A172 (cell line): Measurements from ENCODE around the genes TRIM3, OR2AG1, PPFIBP2 and OVCH2.

- RAMPAGE, long total RNA, result no peak
These were observed at the start of gene TRIM3 for GRCh38 chr11:6473357-6474041. TRIM3 (minus strand) TSS chr11:6473941.

GRCh38 chr11:6606579-6607950 lies 3.5 kb downstream of the ILK start:
- RAMPAGE, long total RNA, result no peak

GRCh38 chr11:6608785-6609298 lies 3.2 kb downstream of the TAF10 start:
- RAMPAGE, long total RNA, result no peak

DNA sequence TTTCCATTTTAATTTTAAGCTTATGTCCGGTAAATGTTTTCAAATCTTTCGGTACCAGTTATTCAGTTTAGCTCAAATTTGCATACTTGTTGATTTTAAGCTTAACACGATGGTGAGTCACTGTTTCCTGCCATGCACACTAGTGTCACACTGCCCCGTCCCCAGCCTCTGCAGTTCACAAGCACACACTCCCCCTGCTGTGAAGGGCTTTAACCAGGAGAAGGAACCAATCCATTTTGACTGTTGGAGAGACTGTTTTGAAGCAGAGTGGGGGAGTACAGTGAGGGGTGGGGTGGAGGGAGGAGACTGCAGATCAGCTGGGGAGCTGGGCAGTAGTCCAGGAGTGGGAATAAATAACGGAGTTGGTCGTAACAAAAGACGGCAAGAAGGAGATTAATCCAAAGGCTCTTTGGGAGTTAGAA lies 1.1 kb downstream of the TPP1 start:
- RAMPAGE, long total RNA, result no peak

DNA sequence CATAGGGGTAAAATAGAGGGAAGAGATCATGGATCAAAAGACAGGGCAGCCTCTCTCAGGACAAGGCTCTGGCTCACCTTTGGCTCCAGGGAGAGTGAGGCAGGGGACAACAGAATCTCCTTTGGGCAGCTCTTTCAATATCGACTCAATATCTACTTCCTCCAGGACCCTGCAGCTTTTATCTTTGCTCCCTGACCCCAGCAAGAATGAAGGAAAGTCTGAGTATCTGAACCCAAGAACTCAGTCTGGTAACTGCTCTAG lies at the start of gene OR2AG1:
Gene OR2AG1 (plus strand): TSS at position 180 of the 261 bp plus-strand sequence.
- RAMPAGE, long total RNA, result no peak

- RAMPAGE, long total RNA, result no peak
These were observed 1.2 kb downstream of the OR6A2 start for GRCh38 chr11:6798288-6798591.

GRCh38 chr11:7251481-7251743 lies 292 bp upstream of the SYT9 start:
- RAMPAGE, long total RNA, result no peak

DNA sequence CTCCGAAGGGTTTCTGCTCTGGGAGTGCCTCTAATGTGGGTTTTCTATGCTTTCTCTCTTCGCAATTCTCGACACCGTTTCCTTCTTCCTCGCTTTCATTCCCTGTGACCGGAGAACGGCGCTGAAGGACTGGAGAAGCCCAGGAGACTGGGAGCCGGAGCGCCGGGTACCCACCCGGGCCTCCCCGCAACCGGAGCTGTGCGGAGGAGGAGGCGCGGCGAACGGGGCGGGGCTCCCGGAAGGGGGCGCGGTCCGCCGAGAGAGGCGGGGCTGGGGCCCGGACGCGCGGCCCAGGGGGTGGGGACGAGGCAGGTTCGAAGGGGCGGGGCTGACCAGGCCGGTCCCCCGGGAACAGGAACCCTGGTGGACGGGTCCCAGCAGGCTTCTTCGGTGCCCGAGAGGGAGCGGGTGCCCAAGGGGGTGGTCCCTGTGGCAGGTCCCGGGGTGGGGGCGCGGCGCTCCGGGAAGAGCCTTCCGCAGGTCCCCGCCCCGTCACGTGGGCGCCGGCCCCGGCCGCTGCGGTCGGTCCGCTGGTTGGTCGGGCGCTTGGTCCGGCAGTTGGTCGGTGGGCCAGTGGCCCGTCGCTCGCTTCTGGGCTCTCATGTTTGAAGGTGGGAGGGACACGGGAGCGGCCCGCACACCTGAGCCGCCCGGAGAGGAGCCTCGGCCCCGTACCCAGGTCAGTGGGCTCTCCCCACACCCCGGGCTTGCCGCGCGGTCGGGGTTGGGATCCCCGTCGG lies at the start of gene PPFIBP2:
Gene PPFIBP2 (plus strand): TSS at position 557 of the 740 bp plus-strand sequence.
- RAMPAGE, long total RNA, result no peak

GRCh38 chr11:7523229-7524239 lies 9.7 kb downstream of the PPFIBP2 start:
- RAMPAGE, long total RNA, result no peak

- RAMPAGE, long total RNA, result no peak
These were observed 24.8 kb downstream of the PPFIBP2 start for GRCh38 chr11:7538569-7539039.

DNA sequence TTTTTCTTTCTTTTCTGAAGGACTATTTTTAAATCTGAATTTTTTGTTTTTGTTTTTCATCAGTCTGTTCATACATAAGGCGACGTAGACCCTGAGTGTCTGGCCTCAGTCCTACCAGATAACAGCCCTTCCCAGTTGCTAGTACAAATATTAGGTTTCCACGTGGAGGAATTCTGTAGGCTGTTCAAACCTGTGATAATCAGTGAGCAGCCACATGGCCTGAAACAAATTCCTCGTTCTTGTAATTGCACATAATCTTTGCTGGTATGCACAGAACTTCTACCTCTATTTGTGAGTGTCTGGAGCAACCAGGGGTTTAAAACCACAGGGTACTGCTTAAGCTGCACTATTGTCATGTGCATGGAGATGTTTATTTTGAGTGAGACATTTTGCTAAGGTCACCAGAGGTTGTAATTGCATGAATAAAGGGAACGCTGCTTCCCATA lies 60.7 kb downstream of the CYB5R2 start:
- RAMPAGE, long total RNA, result no peak

DNA sequence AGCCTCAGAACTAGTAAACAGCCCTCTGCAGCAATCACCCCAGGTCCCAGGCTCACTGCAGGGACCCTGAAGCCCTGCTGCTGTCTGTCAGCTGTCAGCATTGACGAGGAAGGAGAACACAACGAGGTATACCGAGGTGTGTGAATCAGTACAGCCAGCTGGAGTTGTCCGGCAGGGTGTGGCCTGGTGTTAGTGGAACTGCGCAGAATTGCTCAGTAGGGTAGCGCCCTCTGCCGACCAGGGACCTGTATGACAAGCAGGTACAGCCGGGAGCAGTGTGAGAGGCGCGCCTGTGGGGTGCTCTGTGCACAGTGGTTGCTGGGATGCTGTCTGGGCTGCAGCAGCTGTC lies 7.6 kb downstream of the CYB5R2 start:
- RAMPAGE, long total RNA, result no peak

- RAMPAGE, long total RNA, result no peak
These were observed 3.9 kb upstream of the CYB5R2 start for GRCh38 chr11:7677171-7677528.

GRCh38 chr11:7697537-7698518 lies 8.4 kb downstream of the OVCH2 start:
- RAMPAGE, long total RNA, result no peak

- RAMPAGE, long total RNA, result no peak
These were observed at the start of gene OVCH2 for GRCh38 chr11:7706243-7706882. OVCH2 (minus strand) TSS chr11:7706477.

GRCh38 chr11:7969974-7970556 lies 4.8 kb upstream of the NLRP10 start:
- RAMPAGE, long total RNA, result no peak

DNA sequence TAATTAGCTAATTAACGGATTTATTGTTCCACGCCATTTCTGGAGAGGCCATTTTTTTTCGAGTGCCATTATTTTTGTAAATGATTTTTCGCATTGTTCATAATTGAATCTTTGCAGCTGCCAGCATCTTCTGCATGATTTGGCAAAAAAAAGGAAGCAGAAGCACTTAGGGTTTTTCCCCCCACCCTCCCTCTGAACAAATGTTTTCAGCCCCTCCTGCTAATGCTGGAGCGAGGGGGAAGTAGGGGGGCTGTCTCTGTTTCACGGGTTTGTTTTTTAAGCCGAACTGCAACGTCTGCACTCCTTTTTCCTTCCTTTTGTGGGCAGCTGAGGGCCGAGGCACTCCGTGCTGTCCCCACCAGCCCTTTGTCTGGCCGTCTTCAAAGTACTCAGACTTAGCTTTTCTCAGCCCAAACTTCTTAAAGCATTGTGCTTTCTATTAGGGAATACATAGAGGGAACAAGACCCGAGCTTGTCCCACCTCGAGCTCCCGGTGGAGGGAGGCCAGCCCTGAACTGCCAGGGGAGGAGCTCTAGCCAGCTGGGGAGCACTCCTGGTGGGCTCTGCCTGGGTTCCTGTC lies 37.9 kb upstream of the RIC3 start:
- RAMPAGE, long total RNA, result no peak

- RAMPAGE, long total RNA, result no peak
These were observed 9.6 kb upstream of the STK33 start for GRCh38 chr11:8603699-8603975.

DNA sequence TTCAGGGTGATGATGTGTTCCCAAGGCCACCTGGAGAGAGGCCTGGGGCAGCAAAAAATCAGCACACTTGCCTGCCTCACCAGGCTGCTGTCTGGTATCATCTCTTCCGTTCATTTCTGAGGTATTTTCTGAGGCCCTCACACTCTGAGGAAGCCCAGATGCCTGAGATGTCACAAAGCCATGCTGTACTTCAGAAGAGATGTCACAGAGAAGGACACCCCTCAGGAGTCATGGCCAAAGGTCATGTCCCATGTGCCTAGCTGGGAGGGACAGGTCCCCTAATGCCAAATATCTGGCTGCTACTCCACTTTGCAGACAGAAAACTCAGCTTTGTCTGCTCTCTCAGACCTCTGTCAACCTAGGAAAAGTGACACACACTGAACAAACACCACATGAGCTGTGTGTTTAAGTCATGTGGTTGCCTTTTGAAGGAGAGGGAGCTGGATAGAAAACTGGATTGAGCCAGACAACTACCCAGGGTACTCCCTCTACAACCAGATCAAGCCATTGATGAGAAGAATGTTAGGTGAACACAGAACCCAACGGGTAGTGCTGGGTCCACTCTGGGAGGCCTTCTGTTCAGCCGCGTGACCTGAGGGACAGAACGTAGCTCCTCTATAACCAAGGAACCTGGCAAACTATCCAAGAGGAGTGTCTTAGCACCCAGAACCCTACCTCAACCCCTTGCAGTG lies 3.5 kb downstream of the TRIM66 start:
- RAMPAGE, long total RNA, result no peak

DNA sequence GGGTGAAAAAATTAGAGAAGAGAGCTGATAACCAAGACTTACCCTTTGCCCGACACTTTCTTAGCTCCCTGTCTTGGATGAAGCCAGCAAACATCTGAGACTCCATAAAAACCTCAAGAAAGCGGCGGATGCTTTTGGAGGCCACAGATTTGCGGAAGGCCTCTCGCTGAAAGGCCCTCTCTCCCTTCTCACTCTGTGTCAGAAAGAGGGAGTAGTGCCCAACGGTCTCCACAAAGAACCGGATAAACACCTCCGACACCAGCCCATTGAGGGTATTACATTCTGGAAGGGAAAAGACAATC lies 13.7 kb downstream of the RPL27A start:
- RAMPAGE, long total RNA, result no peak